ENCODE measurements around a stretch of chr1.

DNA sequence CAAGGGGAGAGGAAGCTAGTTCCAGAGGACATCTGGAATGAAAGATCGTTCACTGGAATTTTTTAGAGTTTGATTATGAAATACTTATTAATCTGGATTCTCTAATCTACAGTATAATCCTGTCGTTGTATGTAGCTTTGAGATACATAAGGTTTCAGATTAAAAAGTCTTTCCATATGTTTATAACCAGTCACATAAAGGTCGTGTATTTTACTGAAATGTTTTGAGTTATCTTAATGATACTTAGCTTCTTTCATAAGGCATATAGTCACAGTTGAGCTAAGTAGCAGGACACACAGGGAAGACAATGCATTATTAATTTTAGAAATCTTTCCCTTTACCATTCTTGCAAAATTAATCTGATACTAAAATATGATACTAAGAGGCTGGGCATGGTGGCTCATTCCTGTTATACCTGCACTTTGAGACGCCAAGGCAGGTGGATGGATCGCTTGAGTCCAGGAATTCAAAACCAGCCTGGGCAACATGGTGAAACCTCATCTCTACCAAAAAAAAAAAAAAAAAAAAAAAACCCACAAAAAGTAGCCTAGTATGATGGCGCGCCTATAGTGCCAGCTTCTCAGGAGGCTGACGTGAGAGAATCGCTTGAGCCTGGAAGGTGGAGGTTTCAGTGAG, 86.2 kb downstream of the RASAL2 start:
- RRBS: no CpG with 5 or more reads among the region's 9 CpGs

- RRBS: no CpG with 5 or more reads among the region's 5 CpGs
Observed at GRCh38 chr1:178529794-178530606, 17.1 kb downstream of the TEX35 start.

DNA sequence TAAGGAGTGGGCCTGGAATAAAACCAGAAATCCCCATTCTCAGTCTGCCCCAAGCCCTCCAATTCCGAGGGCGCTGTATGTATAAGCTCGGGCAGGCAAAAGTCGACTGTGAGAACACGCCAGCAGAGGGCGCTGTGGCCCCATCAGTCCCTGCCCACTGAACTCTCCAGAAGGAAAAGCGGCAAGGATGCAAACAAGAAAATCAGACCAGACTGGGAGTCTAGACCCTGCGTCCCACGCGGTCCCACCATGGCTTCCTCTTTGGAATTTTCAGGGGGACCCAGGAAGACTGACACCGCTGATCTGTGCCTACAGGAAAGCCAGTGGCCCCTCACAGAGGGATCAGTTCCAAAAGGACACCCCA, 19.4 kb downstream of the TEX35 start:
- RRBS: no CpG with 5 or more reads among the region's 11 CpGs

- RRBS: no CpG with 5 or more reads among the region's 4 CpGs
Observed at GRCh38 chr1:178577661-178578089, 64.8 kb downstream of the TEX35 start.

DNA sequence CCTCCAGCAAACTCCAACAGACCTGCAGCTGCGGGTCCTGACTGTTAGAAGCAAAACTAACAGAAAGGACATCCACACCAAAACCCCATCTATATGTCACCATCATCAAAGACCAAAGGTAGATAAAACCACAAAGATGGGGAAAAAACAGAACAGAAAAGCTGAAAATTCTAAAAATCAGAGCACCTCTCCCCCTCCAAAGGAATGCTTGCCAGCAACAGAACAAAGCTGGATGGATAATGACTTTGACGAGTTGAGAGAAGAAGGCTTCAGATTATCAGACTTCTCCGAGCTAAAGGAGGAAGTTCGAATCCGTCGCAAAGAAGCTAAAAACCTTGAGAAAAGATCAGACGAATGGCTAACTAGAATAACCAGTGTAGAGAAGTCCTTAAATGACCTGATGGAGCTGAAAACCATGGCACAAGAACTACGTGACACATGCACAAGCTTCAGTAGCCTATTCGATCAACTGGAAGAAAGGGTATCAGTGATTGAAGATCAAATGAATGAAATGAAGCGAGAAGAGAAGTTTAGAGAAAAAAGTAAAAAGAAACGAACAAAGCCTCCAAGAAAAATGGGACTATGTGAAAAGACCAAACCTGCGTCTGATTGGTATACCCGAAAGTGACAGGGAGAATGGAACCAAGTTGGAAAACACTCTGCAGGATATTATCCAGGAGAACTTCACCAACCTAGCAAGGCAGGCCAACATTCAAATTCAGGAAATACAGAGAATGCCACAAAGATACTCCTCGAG, 32.3 kb downstream of the ANGPTL1 start:
- RRBS: no CpG with 5 or more reads among the region's 14 CpGs

- RRBS: no CpG with 5 or more reads among the region's 1 CpG
Observed at GRCh38 chr1:178929051-178929546, 58.2 kb upstream of the ANGPTL1 start.

- RRBS: no CpG with 5 or more reads among the region's 15 CpGs
Observed at GRCh38 chr1:179816201-179816916, 61.2 kb downstream of the TOR1AIP2 start.

DNA sequence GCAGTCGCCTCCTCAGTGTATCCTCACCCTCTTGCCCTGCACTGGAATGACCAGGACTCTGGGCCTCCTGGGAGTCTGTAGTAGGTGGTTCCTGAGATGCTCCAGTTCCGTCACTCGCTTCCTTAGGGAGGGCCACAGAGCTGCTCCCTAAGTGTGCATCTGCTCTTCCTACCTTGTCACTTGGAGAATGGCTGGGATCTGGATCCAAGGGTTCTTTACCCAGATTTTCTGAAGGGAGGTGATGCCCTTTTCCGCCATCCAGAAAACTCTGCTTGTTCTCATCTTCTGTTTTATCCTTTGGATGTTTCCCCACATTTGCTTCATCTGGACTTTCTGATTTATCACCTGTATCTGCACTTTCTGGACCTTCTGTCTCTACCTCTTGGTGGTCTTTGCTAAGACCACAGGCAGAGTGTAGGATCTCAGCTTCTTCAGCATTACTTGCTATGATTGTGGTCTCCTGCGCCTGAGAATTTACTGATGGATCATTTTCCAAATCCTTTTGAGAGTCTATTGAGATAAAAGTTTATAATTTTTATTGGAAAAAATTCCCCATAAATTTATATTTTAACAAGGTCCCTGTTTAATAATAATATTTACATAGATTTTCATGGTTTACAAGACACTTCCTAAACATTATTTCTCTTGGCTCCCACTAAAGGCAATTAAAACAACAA, 26.6 kb downstream of the TOR1AIP2 start:
- RRBS: no CpG with 5 or more reads among the region's 5 CpGs

- RRBS: no CpG with 5 or more reads among the region's 7 CpGs
Observed at GRCh38 chr1:179881793-179882038, 369 bp upstream of the TOR1AIP1 start.

DNA sequence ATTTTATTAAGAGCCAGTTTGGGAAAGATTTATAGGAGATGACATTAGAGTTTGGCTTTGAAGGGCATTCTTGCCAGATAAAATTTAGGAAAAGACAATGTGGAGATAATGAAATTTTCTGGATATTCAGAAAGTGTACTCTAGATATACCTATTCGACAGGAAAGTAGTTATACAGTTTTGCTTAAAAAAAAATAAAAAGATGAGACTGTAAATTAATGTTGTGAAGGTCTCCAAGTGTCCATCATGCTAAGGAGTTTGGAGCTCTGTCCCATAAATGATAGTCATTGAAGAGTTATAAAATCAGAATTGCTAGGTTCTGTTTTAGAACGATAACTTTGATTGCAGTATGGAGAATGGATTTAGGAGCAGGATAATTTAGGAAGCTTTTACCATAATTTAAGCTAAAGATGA, 20.5 kb downstream of the CEP350 start:
- RRBS: no CpG with 5 or more reads among the region's 2 CpGs

DNA sequence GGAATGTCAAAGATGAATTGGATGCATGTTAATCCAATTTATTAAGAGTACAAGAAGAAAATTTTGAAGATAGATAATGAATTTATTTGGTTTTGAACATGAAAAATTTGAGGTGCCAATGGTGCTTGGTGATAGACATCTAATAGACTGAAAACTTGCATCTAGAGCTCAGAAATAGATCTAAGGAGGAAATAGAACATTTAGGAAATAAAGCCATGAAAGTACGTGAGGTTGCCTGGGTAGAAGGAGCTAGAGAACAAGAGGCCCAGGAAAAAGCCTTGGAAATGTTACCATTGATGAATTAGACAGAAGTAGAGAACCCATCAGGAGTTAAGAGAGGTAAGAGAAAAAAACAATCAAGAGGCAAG, 21.0 kb downstream of the CEP350 start:
- RRBS: no CpG with 5 or more reads among the region's 1 CpG

DNA sequence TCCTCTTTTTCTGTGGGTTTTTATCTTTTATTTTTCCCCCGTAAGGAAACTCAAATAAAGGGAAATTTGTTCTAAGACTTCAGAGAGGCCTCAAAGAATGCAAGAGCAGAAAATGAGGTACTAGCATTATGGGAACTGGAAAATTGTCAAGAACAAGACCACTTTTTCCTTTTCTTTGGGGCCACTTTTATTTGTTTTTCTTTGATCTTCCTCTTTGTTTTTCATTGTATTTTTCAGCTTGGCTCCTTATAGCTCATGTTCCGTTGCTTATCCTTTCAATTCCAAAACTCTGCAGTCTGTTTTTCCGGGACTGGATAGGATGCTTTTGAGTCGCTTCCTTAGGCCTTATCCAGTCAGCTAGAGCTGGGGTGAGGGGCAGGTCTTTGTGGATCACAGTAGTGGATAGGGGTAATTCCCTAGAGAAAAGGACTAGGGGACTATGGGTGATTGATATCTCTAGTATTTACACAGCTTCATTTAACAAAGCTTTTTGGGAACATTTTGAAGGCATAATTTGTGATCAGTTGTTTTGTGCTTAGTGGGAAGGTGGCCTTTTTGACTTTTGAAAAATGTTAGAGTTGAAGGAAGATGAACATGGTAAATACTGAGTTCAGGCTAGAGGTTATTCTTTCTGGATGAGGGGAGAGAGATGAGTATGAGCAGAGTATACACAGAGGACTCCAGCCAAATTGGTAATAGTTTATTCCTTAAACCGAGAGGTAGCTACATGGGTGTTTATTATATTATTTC, 22.4 kb downstream of the CEP350 start:
- RRBS: no CpG with 5 or more reads among the region's 5 CpGs

DNA sequence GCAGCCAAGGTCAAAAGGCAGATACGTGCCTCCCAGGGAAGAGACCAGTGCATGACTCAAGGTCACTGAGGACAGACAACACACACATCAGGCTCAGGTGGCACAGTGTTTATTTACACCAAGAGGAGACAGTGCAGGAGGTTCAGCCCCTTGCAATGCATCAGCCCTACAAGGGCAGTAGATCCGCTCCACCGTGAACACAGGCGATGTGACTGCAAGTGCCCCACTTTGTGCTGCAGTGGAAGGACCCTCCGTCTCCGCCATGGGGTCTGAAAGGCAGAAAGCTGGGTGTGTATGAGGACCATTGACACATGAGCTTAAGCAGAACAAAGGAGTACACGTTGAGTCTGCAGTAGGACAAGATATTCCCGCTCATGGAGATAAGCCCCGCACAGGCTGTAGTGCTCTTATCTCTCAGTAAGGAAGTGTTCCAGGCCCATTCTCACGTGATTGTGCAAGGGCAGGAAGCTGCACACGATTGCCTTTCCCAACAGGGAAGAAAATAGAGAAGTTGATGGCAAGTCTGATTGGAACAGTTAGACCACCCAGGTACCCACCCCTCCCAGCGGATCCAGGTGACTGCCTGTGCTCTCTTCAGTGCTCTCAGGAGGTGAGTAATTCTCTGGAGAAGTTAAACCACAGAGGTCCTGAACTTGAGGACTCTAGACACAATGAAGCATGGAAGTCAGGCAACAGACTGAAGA, 37.5 kb upstream of the QSOX1 start:
- RRBS: no CpG with 5 or more reads among the region's 12 CpGs

- RRBS: no CpG with 5 or more reads among the region's 26 CpGs
Observed at GRCh38 chr1:180155238-180155900, 700 bp downstream of the QSOX1 start.

DNA sequence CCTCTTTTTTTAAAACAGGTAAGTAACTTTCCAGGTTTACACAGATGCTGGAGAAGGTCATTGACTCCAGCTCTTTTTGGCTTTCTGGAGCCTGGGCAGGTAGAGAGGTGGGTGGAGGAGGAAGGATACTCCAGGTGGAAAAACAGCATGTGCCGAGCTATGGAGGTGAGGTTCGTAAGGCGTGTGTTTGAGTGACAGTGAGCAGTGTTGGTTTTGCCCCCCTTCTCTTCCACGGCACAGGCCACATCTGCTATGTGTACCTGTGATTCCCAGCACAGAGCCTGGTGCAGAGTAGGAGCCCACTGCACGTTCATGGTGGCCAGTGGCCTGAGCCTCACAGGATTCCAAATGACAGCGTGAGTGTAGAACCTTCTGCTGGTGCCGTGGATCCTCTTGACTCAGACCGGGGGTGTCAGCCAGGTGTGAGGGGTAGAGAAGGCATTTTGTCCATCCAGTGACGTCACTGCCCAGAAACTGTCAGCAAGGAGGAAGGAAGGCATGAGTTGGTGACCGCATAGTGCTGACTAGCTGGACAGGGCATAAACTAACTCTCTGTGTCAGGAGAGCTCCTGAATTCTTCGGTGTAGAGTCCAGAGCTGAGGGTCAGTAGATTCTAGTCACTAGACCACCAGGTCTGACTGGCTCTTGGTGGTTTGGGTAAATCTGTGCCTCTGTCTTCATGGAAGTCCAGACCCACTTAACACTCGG, 3.6 kb downstream of the QSOX1 start:
- RRBS: no CpG with 5 or more reads among the region's 12 CpGs

DNA sequence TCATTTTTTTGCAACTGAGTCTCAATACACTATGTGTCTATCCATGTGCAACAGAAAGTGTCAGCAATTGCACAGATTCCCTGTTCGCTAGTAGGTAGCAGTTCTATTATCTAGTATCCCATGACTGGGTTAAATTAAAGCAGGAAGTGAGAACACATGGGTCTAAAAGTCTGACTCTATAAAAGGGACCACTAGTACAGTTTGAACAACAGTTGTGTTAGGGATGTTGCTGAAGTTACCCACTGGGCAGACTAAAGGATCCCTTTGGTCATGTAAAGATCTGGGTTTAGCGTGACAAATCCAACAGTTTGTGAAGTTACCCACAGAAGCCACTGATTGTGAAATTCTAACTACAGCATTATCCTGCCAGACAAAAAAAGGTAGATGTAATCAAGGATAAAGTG, 5.6 kb downstream of the QSOX1 start:
- RRBS: no CpG with 5 or more reads among the region's 2 CpGs

DNA sequence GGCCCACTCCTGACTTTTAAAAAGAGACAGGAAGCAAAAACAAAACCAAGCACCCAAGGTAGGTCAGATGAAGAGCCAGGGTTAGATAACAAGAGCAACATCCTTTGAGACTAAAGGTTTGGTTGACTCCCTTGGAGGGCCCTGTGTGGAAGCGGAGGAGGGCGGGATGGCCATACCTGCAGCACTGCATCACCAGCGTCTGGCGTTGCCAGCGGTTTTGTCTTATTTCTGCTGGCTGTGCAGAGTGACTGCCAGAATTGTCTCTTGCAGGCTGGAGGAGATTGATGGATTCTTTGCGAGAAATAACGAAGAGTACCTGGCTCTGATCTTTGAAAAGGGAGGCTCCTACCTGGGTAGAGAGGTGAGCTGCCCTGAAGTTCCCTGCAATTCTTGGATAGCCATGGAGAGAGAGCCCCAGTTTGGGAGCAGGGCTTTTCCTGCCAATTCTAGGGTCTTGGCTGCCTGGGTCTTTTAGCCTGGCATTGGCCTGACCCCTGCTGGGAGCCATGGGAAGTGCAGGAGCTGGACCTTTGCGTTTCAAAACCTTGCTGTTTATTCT, 23.9 kb downstream of the QSOX1 start:
- RRBS: no CpG with 5 or more reads among the region's 8 CpGs

DNA sequence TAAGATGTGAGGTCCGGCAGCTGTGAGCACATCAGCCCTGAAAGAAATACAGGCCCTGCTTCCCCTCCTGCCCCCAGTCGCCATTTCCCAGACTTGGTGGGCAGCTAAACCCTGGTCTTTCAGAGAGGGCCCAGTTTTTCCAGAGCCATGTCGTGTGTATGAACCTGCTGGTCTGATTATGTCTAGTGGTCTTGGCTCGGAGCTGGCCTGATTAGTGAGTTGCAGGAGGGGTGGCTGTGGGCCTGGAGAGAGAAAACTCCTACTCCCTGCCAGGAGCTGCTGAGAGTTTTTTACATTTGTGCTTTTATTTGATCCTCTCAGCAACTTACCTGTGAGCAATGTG, 30.8 kb downstream of the QSOX1 start:
- RRBS: 60% methylated on average over 1 of the region's 4 CpGs

- RRBS: 83% methylated on average over 1 of the region's 15 CpGs
Observed at GRCh38 chr1:180197743-180199074, 31.9 kb upstream of the LHX4 start.

Measured in renal cortical epithelial cell (primary cell).